SK-N-DZ (cell line): ENCODE measurements around a stretch of chr17.

RAMPAGE:
- cytosol, long total RNA: start-site peak on the plus strand at chr17:43170474-43170522, 34 and 37 reads in 2 replicates
- nucleus, long total RNA: no peak
These were observed 779 bp upstream of the NBR1 start for GRCh38 chr17:43169976-43170894.

GRCh38 chr17:43359591-43360207, 39.1 kb upstream of the ARL4D start:
RAMPAGE:
- cytosol, long total RNA: no peak
- nucleus, long total RNA: no peak

RAMPAGE:
- cytosol, long total RNA: no peak
- nucleus, long total RNA: no peak
These were observed 19.5 kb upstream of the DHX8 start for GRCh38 chr17:43464022-43465004.

GRCh38 chr17:43529834-43531356, 15.7 kb downstream of the ETV4 start:
RAMPAGE:
- cytosol, long total RNA: no peak
- nucleus, long total RNA: no peak

DNA sequence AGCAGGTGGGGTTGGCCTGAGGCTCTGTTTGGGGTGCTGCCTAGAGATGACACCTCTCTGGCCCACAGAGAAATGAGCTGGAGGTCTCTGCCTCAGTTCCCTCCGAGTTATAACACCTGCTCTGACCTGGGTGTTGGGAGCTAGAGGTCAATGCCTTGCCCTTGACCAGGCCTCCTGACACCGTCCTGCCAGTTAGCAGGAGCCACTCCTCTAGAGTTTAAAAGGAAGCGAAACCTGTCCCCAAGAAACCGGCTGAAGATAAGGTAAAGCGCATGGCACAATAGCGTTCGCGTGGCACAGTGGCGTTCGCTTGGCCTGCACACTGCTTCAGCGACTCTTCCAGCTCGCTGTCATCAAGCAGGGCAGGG, 28.1 kb upstream of the ETV4 start:
RAMPAGE:
- cytosol, long total RNA: no peak
- nucleus, long total RNA: no peak

RAMPAGE:
- cytosol, long total RNA: no peak
- nucleus, long total RNA: no peak
These were observed 45.8 kb upstream of the ETV4 start for GRCh38 chr17:43591594-43592638.

GRCh38 chr17:43634689-43635231, 27.0 kb downstream of the MEOX1 start:
RAMPAGE:
- cytosol, long total RNA: no peak
- nucleus, long total RNA: no peak

GRCh38 chr17:43645533-43646718, 15.8 kb downstream of the MEOX1 start:
RAMPAGE:
- cytosol, long total RNA: no peak
- nucleus, long total RNA: no peak

DNA sequence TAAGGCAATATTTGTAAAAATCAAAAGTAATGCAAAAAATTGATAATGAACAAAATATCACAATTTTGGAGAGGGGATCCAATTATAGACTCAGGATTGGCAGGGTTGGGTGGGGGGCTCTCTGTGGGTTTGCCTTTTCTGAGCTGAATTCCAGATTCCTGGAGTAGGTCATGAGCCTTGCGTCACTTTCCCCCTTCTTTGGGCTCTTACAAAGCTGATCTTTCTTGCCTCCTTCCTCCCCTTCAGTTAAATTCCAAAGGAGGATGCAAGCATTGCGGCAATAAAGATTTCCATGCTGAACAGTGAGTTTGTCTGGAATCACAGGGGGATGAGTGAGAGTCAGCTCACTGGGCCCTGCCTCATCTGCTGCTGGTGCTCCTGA, 3.2 kb downstream of the MEOX1 start:
RAMPAGE:
- cytosol, long total RNA: no peak
- nucleus, long total RNA: no peak

RAMPAGE:
- cytosol, long total RNA: no peak
- nucleus, long total RNA: no peak
These were observed 4.1 kb upstream of the MEOX1 start for GRCh38 chr17:43665857-43666268.

RAMPAGE:
- cytosol, long total RNA: no peak
- nucleus, long total RNA: no peak
These were observed 8.8 kb downstream of the MPP3 start for GRCh38 chr17:43823982-43824691.

DNA sequence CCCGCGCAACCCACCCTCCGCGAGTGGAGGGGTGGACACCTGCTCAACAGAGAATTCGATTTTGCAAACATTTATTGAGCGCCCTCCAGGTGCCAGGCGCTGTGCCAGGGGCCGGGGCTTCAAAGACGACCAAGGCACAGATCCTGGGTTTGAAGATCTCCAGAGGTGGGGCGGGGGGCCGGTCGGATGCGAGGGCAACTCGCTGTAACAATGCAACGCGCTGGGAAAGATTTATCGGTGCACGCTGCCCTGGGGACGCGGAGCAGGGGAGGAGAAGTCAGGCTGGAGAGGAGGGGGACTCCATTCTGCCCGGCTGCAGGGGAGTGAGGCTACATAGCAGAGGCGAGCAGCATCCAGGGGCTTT, 465 bp upstream of the MPP3 start:
RAMPAGE:
- cytosol, long total RNA: no peak
- nucleus, long total RNA: no peak

DNA sequence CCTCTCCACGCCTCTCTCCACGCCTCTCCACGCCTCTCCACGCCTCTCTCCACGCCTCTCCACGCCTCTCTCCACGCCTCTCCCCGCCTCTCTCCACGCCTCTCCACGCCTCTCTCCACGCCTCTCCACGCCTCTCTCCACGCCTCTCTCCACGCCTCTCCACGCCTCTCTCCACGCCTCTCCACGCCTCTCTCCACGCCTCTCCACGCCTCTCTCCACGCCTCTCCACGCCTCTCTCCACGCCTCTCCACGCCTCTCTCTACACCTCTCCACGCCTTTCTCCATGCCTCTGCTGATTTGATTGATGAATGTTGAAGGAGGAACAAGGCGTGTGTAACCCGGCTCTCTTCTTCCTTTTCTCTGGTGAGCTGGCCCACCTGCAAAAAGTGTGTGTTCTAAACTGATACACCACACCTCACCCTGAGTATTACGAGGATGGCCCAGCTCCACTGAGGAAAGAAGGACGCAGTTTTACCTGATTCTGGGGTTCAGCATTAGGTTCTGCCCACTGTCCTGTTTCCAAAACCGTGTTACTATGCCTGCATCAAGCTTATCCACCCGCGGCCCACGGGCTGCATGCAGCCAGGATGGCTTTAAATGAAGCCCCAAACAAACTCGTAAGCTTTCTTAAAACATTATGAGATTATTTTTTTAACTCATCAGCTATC, 4.3 kb upstream of the CD300LG start:
RAMPAGE:
- cytosol, long total RNA: no peak
- nucleus, long total RNA: no peak

DNA sequence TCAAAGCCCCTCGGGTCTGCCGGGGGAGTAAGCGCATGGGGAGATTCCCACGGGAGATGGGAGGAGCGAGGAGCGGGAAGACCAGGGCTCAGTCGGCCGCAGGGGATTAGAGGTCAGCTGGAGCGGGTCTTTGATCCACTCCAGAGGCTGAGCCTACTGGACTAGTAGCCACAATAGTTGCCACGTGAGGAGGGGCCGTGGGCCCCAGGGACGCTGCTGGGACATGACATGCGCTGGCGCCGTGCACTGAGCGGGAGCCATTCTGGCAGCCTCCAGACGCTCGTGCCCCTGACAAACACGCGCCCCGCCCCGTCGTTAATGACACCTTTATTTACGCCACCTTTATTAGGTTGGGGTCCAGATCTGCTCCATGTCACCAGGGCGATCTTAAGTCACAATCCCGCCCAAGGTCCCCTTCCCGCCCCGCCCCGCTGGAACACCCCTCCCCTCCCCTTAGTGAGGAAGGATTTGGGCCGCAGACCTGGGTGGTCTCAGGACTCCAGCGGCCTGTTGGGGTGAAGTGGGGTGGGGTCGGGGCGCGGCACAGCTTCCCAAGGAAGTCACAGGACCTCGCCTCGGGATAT, 15.1 kb downstream of the PPY start:
RAMPAGE:
- cytosol, long total RNA: no peak
- nucleus, long total RNA: no peak

GRCh38 chr17:43952663-43953655, 781 bp downstream of the PYY start:
RAMPAGE:
- cytosol, long total RNA: no peak
- nucleus, long total RNA: no peak

DNA sequence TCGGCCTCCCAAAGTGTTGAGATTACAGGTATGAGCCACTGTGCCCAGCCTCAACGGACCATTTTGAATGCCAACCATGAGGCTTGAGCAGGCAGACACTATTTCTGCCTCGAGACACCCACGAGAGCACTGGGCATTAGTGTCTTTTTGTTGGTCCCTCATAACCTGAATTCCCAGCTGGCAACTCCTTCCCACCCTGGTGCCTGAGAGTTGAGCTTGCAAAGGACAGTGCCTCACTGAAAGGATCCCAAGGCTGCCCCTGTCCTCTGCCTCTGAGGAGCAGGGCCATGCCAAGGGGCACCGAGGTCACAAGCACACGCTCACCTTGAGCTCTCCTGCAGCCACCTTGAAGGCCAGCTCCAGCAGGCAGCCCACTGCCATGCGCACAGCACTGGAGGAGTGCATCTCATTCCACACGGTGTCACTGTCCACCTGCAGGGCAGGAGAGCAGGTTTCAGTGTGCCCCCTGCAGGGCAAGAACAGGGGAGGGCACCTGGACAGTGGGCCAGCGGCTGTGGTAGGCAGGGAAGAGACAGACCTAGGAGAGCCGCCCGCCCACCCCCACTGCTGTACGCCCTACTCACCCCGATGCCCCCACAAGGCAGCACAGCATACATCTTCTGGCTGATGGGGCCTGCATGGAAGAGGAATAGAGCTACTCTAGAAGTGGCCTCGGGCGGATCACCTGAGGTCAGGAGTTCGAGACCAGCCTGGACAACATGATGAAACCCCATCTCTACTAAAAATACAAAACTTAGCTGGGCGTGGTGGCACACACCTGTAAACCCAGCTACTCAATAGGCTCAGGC, 12.9 kb downstream of the G6PC3 start:
RAMPAGE:
- cytosol, long total RNA: no peak
- nucleus, long total RNA: no peak

DNA sequence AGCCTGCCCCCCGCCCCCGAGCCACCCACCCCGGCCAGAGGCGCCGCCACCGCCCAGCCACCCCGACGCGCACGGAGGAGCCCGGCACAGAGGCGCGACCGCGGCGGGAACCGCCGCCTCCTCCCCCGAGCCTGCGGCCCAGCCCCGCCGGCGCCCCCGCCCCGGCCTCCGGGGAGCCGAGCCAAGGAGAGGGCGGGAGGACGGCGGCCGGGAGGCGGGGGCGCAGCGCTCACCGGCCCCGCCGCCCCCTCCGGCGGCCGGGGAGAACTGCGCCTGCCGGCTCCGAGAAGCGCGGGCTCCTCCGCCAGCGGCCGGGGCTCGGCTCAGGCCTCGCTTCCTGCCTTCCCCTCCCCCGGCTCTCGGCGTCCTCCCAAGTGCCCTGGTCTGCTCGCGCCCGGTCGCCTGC, 536 bp downstream of the UBTF start:
RAMPAGE:
- cytosol, long total RNA: no peak
- nucleus, long total RNA: no peak

DNA sequence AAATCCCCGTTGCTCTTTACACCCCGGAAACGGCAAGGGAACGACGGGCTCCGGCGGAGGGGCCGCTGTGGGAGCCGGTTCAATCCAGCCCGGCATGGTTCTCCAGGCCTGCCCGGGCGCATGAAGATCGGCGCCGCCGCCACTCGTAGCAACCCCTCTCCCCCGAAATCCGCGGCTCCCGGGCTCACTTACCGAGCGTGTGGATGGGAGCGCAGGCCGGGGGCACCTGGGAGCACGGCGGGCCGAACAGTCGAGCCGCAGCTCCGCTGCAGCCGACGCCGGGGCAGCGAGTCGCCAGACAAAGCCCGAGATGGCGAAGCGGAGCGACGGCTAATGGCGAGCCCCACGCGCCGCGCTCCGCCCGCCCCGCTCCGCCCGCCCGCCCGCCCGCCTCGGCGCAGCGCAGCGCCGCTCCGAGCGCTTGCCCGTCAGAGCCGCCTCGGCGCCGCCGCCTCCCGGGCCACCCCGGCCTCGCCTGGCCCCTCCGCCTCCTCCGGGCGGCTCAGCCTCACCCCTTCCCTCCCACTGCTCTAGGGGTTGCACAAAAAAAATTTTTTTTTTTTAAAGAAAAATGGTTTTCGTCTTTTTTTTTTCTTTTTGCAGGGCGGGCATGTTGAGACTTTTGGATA, 1.2 kb upstream of the UBTF start:
RAMPAGE:
- cytosol, long total RNA: start-site peak on the minus strand centred at position 309 of the sequence, 49 bp wide, 69 and 67 reads in 2 replicates
- nucleus, long total RNA: no peak

DNA sequence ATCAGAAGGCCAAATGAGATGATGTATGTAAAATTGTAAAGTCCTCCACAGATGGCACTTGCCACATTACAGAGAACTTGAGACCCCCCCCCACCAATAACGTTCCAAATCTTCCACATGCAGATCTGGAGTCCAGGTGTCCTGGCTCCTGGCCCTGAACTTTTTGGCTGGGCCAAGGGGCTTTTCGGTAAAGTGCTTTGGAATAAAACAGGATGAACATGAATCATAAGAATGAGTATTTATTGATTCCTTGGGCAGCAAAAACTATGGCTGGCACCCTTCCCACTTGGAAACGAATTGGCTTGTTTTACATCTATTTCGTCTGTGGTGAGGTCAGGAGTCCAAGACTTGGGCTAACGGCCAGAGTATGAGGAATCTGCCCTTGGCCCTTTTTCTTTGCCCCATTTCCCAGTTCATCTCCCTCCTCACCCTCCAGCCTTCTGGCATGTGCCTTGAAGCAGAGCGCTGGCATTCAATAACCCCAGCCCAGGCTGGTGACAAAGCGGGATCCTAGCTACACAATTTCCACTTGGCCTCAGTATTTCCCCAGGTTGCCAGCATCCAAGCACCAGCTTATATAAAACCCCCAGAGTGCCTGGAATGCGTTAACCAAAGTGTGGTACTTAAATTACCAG, 4.1 kb upstream of the UBTF start:
RAMPAGE:
- cytosol, long total RNA: no peak
- nucleus, long total RNA: no peak

DNA sequence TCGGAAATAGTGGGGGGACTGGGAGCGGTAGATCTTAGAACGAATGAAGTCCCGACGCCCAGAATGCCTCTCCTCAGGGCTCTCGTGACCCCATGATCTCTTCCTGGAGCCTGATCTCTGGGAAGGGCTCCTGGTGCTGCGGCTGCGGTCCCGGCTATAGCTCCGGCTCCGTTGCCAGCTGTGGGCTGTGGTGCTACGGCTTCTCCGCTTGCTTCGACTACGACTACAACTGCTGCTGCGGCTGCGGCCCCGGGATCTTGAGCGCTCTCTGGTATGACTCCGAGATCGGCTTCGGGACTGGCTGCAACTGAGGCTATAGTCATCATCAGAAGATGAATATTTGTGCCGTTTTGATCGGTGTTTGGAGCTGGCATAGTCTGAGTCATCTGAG, 9.5 kb upstream of the ITGA2B start:
RAMPAGE:
- cytosol, long total RNA: no peak
- nucleus, long total RNA: no peak